ENCODE measurements around the genes OR2L2, OR2T12 and OR2T35.

- PRO-cap: no peak
These were observed 144.0 kb downstream of the KIF26B start for GRCh38 chr1:245298671-245299273.

DNA sequence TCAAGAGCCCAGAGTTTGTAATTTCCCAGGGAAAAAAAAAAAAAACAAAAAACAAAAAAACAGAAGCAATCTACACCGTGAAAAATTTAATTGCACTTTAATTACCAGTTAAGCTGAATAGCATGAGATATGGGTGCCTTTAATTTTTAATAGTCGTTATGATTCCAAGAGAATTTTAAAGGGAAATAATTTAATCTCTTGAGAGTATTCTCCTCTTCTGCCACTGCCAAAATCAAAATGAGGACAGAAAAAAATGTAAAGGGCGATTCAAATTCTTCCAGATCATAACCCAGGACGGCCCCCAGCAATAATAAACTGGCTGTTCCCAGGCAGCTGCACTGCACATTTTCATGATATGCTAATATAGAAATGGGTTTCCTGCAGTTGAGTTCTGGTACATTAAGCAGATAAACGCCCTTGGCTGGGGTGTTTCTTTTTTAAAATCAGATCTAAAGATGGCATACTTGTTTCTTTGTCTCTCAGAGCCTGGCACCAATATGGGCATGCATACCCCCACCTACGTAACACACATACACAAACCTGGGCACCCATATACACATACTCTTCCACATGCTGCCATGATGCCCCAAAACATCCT, 653.1 kb downstream of the KIF26B start:
- PRO-cap: no peak

DNA sequence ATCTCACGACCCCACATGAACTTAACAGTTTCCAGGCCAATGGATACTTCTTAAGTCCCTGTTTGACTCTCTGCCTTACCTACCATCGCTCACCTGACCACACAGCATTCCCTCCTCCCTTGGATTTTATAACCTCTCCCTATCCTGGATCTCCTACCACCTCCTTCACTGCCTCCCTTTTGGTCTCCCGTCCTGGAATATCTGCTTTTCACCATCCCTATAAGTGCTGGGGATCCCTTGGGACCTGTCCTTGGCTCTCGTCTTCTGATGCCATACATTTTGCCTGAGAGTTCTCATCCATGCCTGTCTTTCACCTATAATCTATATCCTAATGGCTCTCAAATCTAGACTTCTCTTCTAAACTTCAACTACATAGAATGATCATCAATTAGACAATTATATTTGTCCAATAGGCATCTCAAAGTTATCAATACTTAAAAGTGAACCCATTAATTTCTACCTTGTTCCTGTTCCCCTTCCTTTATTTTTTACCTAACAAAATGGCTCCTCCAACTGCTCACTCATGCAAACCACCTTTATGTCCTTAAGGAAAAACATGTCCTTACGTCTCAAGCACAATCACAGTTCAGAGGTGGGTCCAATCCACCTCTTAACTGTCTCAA, 522.0 kb downstream of the SMYD3 start:
- PRO-cap: no peak

GRCh38 chr1:246152837-246153678, 354.0 kb downstream of the SMYD3 start:
- PRO-cap: no peak

DNA sequence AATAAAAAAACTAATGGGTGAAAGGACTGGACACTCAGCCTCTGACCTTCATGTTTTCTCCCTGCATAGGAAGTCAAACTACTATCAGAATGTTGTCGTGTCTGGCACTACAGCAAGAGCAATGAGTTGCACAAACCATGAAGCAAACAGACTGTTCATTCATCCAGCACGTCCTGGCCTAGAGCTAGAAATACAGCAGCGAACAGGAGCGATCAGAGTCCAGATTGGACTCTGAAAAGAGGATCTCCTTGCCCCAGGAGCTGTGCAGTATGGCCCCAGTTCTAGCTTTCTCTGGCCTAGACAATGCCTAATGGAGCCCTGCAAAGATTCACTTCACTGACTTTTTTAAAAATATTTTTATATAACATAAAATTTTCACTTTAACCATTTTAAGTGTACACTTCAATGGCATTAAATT, 319.0 kb downstream of the SMYD3 start:
- PRO-cap: no peak

DNA sequence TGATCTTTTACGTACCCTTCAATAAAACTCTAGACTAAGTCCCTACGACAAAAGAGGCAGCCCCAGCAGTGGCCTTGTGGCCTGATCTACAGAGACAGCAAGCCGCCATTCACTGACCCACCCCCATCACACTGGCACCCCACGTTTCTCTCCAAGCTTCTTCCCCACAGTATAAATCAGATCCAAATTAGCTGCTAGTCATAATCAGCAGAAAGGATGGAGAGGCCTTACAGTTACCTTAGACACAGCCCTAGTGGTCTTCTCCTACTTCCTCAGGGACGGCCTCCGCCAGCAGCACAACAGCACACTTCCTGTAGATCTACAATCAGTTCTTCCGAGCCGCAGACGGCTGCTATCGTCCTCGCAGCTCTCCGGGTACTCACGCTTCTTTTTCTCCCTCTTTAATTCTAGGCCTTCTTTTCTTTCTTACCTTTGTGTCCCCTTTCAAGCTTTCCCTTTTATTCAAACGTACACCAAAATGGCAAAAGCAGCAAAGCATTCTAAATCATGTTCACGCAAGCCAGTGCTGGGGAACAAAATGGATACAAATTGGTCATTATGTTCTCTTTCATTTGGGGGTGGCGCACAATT, 313.5 kb downstream of the SMYD3 start:
- PRO-cap: no peak

DNA sequence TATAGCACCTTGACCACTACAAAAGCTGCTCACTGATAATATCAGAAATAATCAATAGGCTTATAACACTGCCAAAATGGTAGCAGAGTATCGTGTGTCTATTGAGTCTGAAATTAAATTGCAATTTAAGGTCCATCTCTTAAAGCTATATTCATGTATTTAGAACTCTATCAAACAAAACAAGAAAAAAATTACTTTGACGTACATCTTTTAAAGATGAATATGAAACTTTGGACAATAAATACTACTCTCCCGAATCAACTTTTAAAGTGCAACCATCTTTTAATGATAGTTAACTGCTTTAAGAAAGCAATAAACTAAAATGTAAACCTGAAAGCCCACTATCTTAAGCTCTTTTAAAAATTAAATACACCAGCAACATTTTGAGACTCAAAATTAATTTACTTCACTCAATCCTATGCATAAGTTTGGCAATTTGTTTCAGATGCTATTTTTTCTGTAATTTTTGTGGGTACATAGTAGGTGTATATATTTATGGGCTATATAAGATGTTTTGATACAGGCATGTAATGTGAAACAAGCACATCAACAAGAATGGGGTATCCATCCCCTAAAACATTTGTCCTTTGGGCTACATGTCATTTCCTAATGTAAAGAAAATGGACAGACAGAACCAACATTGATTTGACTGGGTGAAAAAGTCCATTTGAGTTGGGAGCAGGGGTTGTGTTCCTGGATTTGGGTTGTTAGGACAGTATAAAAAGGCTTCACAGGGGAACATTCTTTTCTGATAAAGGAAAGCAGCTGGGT, 256.4 kb downstream of the SMYD3 start:
- PRO-cap: no peak

GRCh38 chr1:246253758-246254514, 253.1 kb downstream of the SMYD3 start:
- PRO-cap: no peak

GRCh38 chr1:246269732-246270238, 237.3 kb downstream of the SMYD3 start:
- PRO-cap: no peak

DNA sequence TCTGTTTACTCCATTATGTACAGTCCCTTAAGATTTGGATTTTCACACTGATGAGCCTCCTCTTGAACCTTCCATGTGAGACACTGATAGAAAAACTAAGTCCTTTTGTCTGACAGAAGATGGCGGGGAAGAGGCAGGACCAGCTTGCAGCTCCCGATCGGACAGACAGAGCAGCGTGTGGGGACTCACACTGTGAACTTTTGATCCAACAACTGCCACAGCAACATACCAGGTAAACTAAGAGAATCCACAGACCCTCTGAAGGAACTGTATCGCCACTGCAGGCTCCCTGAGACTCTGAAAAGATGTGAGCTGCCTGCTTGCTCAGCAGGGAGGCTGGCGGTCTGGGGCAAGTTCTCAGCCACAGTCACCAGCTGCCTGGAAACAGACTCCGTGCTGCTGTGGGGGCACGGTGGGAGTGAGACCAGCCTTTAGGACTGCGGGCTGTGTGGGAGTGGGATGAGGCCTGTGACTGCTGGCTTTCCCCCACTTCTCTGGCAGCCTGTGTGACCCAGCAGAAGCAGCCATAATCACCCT, 151.8 kb downstream of the SMYD3 start:
- PRO-cap: no peak

DNA sequence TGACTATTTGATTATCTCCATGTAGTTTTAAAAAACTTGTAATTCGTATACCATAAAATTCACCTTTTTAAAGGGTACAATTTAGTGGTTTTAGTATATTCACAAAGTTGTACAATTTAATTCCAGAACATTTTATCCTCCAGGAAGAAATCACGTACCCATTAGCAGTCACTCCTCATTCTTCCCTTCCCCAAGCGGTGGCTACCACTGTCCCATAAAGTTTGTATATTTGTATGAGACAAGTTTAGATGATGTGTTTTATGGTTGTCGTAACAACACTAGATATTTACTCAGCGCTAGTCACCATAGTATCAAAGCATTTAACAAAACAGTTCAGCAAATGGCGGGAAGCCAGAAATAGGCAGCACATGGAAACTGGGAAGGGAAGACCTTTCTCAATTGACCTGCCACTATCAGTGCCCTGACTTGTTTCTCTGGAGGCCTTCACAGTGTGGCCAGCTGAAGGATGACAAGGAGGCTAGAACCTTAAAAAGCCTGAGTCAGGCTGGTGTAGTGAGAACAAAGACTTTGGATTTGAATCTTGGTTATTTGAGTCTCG, 31.0 kb downstream of the CNST start:
- PRO-cap: bidirectional peak, plus-strand start at position 413 of the sequence, minus-strand start at position 203 of the sequence

- PRO-cap: no peak
These were observed 1.2 kb downstream of the SCCPDH start for GRCh38 chr1:246725256-246725920.

GRCh38 chr1:246850593-246851729, 80.8 kb downstream of the AHCTF1 start:
- PRO-cap: no peak

DNA sequence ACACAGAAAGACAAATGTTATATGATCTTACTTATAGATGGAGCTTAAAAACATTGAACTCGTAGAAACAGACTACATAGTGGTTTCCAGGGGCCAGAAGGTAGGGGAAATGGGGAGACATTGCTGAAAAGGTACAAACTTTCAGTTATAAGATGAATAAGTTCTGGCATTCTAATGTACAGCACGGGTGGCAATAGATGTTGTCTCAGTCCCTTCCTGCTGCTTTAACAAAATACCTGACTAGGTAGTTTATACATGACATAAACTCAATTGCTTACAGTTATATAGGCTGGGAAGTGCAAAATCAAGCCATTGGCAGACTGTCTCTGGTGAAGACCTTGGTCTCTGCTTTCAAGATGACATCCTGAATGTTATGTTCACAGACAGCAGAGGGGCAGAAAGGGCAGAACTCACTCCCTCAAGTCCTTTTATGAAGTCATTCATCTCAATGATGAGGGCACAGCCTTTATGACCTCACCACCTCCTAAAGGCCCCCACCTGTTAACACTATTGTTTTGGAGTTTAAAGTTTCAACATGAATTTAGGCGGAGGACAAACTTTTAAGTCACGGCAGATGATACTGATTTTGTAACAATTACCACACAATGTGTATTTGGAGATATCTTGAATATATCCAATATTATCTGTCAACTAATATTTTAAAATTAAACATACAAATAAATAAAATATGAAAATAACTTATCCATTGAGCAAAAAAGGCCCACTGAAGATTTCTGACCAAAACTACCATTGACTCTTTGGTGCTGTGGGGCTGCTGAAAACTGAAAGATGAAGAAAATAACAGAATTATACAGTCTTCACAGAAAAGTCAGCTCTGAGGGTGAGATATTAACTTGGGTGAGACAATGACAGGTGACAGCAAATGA, 22.0 kb downstream of the ZNF124 start:
- PRO-cap: no peak

GRCh38 chr1:247323225-247323721, 8.4 kb downstream of the ZNF496 start:
- PRO-cap: no peak

DNA sequence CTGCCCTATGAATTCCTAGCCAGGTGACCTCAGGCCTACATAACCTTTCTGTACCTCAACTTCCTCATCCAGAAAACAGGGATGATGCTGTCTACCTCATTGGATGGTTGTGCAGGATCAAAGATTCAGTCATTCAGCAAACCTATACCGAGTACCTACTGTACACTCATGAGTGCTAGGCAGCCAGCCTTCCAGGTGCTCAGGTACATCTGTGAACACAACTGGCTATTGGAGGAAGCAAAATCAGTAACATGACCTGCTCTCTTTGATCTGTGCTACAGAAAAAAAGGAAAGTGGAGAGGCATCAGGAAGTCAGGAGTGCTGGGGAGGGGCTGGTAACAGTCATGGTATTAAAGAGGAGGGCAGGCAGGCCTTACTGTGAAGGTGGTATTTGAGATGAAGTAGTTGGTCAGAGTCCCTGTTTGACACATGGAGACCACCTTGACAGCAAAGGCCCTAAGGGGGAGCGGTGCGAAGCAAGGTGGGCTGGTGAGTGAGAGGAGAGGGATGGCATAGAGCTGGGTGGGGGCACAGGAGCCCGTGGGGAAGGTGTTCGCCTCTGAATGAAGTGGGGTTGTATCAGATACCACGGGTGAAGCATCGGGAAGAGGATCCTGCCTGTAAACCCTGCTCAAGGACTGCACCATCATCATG, 2.2 kb upstream of the ZNF496 start:
- PRO-cap: no peak

DNA sequence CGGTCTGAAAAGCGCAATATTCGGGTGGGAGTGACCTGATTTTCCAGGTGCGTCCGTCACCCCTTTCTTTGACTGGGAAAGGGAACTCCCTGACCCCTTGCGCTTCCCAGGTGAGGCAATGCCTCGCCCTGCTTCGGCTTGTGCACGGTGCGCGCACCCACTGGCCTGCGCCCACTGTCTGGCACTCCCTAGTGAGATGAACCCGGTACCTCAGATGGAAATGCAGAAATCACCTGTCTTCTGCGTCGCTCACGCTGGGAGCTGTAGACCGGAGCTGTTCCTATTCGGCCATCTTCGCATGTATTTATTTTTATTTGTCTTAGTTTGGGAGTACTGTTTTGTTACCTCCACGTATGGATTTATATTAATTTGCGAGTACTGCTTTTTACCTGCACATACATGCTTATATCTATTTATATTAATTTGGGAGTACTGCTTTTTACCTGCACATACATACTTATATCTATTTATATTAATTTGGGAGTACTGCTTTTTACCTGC, 1.3 kb upstream of the OR2W3 start:
- PRO-cap: no peak

DNA sequence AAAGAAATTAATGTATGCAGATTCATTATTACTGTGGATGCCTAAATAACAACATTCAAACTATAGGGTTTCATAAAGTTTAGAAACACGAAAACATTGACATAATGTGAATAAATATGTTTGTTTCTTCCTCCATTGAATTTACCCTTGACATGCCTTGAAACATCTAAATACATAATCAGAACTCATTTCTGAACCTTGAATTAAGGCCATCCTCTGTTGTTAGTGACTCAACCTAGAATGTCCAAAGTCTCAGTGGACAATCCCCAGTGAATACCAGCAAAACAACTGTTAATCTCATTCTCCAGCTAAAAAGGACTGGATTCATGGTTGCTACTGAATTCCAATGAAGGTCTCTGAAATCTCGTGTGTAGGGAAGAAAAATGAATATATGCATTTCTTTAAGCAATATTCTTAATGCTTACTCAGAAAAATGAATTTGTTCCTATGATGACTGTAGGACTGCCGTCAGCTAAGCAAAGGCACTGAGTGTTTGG, at the start of gene OR2L2:
TSS of gene OR2L2 (plus strand) at position 351 of the 497 bp plus-strand sequence.
- PRO-cap: no peak

DNA sequence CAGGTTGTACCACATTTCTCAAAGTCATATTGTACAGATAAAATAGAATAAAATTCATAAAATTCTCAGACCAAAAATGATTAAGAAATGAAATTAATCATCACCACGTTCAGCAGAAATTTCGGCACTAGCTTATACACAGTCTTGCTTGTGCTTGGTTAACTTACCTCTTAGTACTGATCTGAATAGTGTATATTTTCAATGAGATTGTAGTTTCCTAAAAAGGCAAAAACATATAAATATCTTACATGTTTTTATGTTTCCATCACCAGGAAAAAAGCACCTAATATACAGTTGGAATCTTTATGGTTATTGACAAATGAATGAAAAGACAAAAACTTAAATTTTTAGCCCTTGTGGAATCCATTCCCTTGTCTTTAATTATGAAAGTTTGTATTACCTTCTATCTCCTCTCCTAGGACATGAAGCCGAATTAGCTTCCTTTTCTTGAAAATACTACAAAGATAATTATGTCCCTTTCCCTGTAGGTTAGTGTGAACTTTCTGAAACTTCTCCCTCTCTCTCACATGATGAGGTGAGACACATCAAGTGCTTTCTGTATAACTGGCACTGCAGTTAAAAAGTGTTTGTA, at the start of gene OR2T12:
TSS of gene OR2T12 (minus strand) at position 246 of the 592 bp plus-strand sequence.
- PRO-cap: no peak

- PRO-cap: no peak
These were observed at the start of gene OR2T35 for GRCh38 chr1:248645002-248645501. Gene OR2T35, minus strand, starts transcription at chr1:248645278.

Measured in gallbladder (tissue), 1 donor.